Amniotic epithelial cell (primary cell): ENCODE results near the genes RSPH3 and MRPL18.

DNA sequence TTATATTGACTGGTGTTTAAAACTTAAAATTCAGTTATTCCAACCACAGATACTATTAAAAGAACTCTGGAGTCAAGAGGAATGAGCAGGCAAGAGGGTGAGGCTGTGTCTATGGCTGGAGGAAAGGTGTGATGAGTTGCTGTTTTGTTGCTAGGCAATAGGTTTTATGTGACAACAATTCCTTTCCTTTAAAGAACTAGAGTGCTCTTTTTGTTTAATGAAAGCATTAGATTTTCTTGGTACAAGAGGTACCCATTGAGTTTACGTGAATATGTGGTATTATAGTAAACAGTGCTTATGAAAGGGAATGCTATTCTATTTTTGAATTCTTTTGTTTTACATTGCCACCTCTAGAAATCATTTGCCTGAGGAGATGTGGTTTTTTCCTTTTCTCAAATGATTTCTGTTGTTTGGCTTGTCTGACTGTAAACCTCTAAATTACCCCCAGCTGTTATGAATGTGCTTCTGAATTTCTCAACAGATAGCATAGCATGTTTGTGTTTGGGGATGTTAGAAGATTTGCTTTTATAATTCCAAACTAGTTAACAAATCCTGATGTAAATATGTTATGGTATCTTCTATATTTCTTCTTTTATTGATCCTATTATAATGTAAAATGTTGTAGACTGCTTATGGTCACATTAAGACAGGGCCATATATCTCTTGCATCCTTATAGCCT, 31.5 kb upstream of the EZR start:
- RRBS, result no CpG with 5 or more reads among the region's 1 CpG

GRCh38 chr6:158868628-158868971, 49.4 kb upstream of the EZR start:
- RRBS, result no CpG with 5 or more reads among the region's 4 CpGs

GRCh38 chr6:158999378-159000378, at the start of gene RSPH3:
RSPH3 (minus strand) TSS chr6:159000202.
- RRBS, result 2% methylated on average over 17 of the region's 70 CpGs

DNA sequence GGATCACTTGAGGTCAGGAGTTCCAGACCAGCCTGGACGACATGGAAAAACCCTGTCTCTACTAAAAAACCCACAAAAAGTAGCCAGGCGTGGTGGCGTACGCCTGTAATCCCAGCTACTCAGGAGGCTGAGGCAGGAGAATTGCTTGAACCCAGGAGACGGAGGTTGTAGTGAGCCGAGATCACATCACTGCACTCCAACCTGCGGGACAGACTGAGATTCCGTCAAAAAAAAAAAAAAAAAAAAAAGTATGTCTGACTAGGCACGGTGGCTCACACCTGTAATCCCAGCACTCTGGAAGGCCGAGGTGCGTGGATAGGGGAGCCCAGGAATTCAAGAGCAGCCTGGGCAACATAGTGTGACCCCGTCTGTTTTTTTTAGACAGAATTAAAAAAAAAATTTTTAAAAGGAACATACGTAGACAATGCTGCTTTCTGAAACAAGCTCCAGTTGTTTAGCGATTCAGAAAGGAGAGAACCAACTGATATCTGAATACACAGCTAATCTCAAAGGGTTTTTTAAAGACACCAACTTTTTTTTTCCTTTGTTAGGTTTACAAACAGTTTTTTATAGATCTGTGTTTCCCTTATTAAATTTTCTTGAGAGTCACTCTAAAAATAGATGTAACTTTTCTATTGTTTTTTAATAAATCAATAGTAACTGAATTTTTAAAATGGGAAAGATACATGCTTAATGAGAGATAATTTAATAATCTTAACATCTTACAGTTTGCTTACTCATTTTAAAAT, 2.8 kb downstream of the SOD2 start:
- RRBS, result no CpG with 5 or more reads among the region's 14 CpGs

GRCh38 chr6:159712694-159713477, 14.4 kb upstream of the WTAP start:
- RRBS, result no CpG with 5 or more reads among the region's 6 CpGs

- RRBS, result no CpG with 5 or more reads among the region's 1 CpG
Measured at GRCh38 chr6:159716765-159717260, 10.5 kb upstream of the WTAP start.

DNA sequence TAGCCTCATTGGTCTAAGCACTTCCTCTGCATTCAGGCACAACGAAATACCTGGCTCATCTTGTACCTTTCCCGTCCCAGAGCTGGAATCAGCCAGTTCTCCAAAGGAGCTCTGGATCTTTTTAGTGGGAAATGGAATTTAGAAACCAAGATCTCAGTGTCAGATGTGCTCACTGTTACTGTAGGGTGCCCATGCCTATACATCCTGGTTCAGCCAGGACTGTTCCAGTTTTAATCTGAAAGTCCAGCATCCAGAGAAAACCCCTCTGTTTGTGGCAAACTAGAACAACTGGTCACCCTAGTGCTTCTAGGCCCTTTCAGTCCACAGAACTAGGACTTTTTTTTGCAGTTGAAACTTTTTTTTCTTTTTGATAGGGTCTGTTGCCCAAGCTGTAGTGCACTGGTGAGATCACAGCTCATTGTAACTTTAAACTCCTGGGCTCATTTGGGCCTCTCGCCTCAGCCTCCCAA, 3.9 kb upstream of the WTAP start:
- RRBS, result no CpG with 5 or more reads among the region's 3 CpGs

GRCh38 chr6:159790381-159790651, at the start of gene MRPL18:
MRPL18 (plus strand) TSS chr6:159790467.
- RRBS, result no CpG with 5 or more reads among the region's 20 CpGs

- RRBS, result no CpG with 5 or more reads among the region's 9 CpGs
Measured at GRCh38 chr6:159799786-159800094, 336 bp upstream of the PNLDC1 start.

GRCh38 chr6:159807353-159807673, 7.2 kb downstream of the PNLDC1 start:
- RRBS, result no CpG with 5 or more reads among the region's 2 CpGs

- RRBS, result no CpG with 5 or more reads among the region's 10 CpGs
Measured at GRCh38 chr6:159929722-159930173, 39.0 kb downstream of the MAS1 start.

DNA sequence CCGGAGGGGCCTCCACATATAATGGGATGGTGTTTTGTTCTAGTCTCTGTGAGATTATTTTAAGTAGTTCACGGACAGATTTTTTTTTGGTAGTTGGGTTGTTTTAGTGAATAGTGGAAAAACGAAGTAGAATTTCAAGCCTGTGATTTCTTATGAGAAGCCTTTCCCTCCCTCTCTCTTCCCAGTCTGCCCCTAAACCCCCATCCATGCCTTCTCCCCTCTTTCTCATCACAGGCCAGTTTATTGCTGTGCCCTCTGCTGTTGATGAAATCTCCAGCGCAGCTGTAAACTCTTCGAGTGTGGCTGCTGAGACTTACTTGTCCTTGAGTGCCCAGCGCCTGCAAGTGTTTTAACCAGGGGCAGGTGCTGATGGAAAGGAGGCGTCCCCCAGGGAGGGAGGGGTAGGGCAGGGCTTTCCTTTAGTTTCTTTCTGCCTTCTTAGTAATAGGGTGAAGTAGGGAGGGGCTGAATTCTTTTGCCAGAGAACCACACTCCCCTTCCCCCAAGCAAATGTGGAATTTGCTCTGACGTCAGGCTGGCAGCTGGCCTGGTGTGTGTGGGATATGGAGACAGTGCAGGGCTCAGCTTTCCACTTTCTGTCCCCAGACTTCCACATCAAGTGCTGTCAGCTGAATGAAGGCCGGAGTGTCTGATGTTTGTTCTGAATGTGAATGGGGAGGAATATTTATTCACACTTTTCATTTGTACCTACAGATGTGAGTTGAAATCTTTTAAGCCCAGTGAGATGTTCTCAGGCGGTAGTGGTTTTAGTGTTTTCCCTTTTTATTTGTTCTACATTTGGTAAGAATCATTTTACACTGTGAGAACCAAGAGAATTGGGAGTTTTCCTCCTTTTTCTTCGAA, 61.2 kb downstream of the IGF2R start:
- RRBS, result no CpG with 5 or more reads among the region's 11 CpGs

DNA sequence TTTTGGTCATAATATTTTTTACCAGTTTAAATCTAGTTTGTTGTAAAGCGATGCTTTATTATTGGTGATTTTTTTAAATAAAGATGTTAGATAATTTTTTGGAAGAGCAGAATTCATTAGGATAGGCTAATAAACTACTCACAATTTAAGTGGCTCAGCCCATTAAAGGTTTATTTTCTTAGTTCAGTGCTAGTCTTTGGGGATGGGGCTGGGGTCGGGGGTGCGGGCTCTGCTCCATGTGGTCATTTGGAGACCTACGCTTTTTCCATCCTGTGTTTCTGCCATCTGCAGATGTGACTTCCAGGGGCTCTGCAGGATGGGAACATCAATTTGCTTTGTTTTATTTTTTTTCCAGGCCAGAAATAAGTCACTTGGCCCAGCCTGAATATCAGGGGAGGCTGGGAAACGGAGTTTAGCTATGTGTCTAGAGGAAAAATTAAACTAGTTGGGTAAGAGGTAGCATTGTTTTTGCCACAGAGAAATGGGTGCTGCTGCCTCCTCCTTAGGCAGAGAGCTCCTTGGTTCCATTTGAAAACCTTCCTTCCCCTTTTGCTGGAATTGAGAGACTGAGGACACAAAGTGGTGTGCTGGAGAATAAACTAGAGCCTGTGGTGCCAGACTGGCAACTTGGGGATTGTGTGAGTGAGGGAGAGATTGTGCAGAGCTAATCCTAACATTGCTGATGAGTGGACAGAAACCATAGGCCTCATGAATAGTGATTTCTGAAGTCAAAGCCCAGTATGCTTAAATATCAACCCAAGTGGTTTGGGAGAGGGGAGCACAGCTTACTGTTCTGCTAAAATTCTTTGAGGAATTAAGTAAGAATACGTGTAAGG, 68.9 kb downstream of the IGF2R start:
- RRBS, result no CpG with 5 or more reads among the region's 6 CpGs

GRCh38 chr6:160057492-160058152, 64.0 kb upstream of the SLC22A1 start:
- RRBS, result no CpG with 5 or more reads among the region's 6 CpGs

DNA sequence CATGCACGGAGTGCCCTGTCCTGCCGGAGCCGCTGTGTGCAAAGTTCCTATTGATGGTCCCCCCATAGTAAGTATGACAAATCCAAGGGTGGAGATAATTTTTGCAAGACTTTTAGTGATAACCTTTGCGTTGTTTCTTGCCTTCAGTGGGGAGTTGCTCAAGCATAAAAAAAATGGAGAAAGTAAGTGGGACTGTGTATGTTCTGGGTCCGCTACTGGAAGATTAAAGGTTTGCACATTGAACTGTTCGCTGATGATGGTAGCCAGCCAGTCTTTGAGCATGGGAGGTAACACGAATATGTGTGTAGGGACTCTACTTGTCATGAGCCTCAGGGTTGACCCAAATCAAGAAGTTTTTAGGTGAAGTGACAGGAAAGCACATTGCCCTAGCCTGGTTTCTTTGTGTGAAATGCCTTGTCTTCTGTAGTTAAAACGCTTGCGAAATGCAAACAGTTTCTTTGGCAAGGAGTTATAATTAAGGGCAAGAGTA, 47.7 kb upstream of the SLC22A1 start:
- RRBS, result no CpG with 5 or more reads among the region's 9 CpGs

DNA sequence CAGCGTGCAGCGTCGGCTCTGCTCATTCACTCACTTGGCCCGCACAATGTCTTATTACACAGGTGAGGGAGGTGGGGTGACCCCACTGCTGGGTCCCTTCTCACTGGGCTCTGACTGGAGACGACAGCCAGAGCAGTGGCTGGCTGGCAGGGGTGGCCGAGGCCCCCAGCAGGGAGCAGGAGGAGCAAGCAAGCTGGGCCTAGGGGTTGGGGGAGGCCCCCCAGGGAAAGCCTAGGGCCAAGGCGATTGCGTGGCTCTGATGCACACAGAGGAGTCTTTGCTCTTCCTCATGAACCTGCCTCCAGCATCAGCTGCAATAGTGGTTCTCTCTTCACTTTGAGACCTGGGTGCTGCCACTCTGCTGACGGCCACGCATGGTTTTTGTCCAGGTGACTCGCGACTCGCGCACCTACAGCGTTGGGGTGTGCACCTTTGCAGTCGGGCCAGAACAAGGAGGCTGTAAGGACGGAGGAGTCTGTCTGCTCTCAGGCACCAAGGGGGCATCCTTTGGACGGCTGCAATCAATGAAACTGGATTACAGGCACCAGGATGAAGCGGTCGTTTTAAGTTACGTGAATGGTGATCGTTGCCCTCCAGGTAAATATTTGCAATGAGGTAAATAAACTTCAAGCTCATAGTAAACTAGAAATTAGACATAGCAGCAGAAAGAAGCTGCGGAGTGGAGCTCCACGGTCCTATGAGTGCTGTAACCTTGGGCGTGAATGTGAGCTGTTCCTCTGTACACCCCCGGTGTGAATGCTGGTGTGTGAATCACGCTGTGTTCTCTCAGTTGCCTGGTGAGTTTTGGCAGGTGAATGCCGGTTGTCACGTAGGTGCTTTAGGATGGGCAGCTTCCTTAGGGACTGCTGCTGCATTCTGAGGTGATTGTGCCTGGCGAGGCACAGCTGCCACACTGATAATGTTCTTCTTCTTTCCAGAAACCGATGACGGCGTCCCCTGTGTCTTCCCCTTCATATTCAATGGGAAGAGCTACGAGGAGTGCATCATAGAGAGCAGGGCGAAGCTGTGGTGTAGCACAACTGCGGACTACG, 42.1 kb upstream of the SLC22A1 start:
- RRBS, result 98% methylated on average over 3 of the region's 37 CpGs

- RRBS, result 95% methylated on average over 10 of the region's 24 CpGs
Measured at GRCh38 chr6:160258367-160258706, 284 bp downstream of the SLC22A2 start.

- RRBS, result no CpG with 5 or more reads among the region's 3 CpGs
Measured at GRCh38 chr6:160360581-160361325, 12.6 kb downstream of the SLC22A3 start.

- RRBS, result no CpG with 5 or more reads among the region's 5 CpGs
Measured at GRCh38 chr6:160696430-160697021, 5.5 kb upstream of the PLG start.